ENCODE measurements around a stretch of chr12.

- PRO-cap, 2 experiments = no peak in any of the 2 experiments
Measured at GRCh38 chr12:103172508-103172793, 215.0 kb downstream of the ASCL1 start.

GRCh38 chr12:103172891-103173099 lies 215.3 kb downstream of the ASCL1 start:
- PRO-cap, 2 experiments = no peak in any of the 2 experiments

DNA sequence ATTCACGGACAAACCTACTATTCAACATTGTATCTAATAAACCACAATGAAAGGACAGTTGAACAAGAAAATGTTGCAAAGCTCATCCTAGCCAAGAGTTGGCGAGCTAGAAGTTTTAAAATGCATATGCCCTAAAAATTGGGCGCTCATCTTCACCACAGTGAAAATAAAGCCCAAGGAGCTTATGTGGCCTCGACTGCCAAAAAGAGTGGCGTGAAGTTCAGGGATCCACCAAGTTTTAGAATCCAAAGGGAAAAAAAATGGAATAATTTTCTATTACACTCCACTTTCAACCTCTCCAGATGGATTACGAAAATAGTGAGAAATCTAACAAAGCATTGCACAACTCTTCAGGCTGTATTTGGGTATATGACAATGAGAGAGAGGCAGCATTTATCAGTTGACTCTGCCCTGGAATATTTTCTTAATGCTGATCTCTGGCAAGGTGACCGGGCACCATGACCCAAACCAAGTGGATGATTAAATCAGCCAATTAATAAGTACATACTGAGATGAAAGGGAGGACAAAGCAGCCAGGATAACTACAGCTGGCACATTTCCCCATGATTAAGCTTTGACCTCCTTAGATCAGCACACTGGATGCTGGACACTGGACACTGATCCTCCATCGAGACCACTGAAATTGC lies 218.0 kb downstream of the ASCL1 start:
- PRO-cap, 2 experiments = no peak in any of the 2 experiments

DNA sequence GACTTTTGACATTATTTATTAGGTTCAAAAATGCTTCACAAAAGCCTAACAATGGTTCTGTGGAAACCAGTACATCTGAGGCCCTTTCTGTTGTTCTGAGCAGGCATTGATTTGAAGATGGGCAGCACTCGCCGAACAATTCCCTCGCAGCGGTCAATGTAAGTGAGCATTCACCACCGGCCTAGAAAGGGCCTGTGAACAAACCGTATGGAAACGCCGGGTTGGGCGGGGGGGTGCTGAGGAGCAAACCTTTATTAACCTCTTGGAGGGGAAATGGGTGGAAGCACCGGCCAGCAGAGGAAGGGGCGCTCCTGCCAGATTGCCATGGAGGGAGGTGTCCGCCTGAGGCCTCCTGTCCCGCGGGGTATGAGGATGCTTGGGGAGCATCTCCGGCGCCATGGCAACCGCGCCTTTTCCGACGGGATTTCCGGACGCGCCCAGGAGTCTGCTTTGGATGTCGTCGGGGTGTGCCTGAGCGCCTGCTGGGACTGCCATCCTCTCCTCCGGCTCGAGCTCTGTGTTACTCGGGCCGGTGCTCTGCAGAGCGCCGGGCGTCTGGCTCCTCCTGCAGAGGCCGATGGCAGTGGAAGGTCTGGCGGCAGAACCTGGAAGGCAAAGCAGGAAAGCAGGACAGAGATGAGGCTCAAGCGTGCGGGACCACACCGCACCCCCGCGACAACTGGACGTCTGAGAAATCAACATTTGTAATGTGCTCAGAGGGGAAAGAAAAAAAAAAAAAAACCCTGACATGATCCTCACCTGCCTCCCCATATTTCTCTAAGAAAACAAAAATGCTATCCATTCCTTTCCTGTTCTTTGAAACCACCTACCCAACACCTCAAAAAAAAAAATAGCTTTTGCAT lies 193.6 kb downstream of the C12orf42 start:
- PRO-cap, 2 experiments = no peak in any of the 2 experiments

GRCh38 chr12:103455377-103455864 lies 40.3 kb downstream of the C12orf42 start:
- PRO-cap, 2 experiments = no peak in any of the 2 experiments

- PRO-cap, 2 experiments = no peak in any of the 2 experiments
Measured at GRCh38 chr12:103571359-103571823, 15.7 kb upstream of the STAB2 start.

GRCh38 chr12:103877892-103878477 lies 37.0 kb upstream of the NT5DC3 start:
- PRO-cap, 2 experiments = no peak in any of the 2 experiments

GRCh38 chr12:103967802-103968407 lies 2.2 kb downstream of the TDG start:
- PRO-cap, 2 experiments = no peak in any of the 2 experiments

DNA sequence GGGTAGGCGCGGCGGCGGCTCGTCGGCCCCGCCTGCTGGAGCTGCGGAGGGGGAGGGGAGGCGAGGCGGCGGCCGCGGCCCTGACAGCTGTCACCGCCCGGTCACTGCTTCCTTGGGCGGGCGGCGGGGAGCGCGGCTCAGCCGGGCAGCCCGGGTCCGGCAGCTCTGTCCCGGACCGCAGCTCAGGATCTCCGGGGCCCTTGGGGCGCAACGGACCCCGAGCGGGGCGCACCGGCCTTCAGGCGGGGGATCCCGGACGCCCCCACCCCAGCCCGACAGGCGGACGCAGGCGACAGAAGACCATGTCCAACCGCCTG lies 349 bp downstream of the HCFC2 start:
- PRO-cap, 2 experiments = peak in 2 of 2 experiments; most common plus-strand start position 112 of the sequence (in 2)

GRCh38 chr12:104124766-104125394 lies 13.1 kb downstream of the NFYB start:
- PRO-cap, 2 experiments = no peak in any of the 2 experiments

- PRO-cap, 2 experiments = no peak in any of the 2 experiments
Measured at GRCh38 chr12:104182108-104182517, 33.5 kb upstream of the TXNRD1 start.

- PRO-cap, 2 experiments = no peak in any of the 2 experiments
Measured at GRCh38 chr12:104458212-104458773, 1.5 kb downstream of the CHST11 start.

DNA sequence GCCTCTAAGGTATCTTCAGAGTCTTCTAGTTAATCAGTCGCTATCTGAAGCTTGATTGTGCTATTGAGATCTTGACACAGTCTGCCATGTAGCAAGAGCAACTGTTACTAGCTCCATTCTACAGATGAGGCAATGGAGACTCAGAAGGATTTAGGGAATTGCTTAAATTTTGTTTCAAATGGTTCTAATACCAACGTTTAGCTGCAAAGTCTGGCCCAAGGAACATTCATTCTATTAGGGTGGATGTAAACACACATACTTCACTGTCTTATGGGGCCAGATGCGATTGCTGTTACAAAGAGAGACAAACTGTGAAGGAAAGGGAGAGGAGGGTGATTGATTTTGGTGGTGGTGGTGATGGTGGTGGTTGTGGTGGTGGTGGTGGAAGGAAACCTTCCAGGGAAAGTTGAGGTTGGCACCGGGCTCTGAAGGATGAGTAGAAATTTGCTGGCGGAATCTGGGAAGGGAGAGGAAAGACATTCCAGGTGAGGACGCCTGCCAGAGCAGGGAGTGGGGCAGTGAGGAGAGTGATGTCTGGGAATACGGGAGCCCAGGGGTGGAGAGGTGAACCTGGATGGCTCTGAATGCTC lies 15.8 kb downstream of the CHST11 start:
- PRO-cap, 2 experiments = no peak in any of the 2 experiments

- PRO-cap, 2 experiments = no peak in any of the 2 experiments
Measured at GRCh38 chr12:104478095-104479331, 21.8 kb downstream of the CHST11 start.

GRCh38 chr12:104482085-104483122 lies 25.7 kb downstream of the CHST11 start:
- PRO-cap, 2 experiments = no peak in any of the 2 experiments

- PRO-cap, 2 experiments = no peak in any of the 2 experiments
Measured at GRCh38 chr12:104722414-104722903, 235.6 kb downstream of the SLC41A2 start.

- PRO-cap, 2 experiments = no peak in any of the 2 experiments
Measured at GRCh38 chr12:104724280-104724513, 233.9 kb downstream of the SLC41A2 start.

DNA sequence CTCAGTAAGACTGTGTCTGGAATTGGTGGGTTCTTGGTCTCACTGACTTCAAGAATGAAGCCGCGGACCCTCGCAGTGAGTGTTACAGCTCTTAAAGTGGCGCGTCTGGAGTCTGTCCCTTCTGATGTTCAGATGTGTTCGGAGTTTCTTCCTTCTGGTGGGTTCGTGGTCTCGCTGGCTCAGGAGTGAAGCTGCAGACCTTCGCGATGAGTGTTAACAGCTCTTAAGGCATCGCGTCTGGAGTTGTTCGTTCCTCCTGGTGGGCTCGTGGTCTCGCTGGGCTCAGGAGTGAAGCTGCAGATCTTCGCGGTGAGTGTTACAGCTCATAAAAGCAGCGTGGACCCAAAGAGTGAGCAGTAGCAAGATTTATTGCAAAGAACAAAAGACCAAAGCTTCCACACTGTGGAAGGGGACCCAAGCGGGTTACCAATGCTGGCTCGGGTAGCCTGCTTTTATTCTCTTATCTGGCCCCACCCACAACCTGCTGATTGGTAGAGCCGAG lies 53.5 kb downstream of the SLC41A2 start:
- PRO-cap, 2 experiments = no peak in any of the 2 experiments

DNA sequence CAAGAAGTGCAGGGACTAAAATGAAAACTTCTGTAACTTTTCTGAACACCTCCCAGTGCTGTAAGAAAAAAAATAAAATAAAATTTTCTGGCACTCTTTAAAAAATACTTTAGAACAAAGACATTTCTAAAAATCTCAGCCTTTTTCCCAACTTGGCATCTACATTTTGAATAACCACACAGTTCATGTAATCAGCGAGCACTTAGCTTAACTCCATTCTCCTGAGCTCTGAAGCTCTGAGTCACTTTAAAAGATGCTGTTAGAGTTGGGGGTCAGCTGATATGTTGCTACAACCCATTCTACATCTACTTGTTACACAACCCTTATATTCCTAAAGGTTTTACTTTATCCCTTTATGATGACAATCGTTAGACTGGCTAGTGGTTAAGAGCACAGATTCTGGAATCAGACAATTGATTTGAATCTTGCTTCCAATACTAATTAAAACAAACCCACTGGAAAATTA lies 48.4 kb downstream of the SLC41A2 start:
- PRO-cap, 2 experiments = no peak in any of the 2 experiments

- PRO-cap, 2 experiments = no peak in any of the 2 experiments
Measured at GRCh38 chr12:104944227-104944854, 13.7 kb downstream of the SLC41A2 start.

Measured in psoas muscle (tissue), 2 donors.